Monocyte (primary cell): ENCODE measurements around a stretch of chr15.

- PRO-cap, 2 experiments, result peak in 2 of 2 experiments; most common plus-strand start chr15:44427243 (in 2); most common minus-strand start chr15:44427435 (in 2)
Measured at GRCh38 chr15:44426954-44427494, 405 bp upstream of the CTDSPL2 start.

DNA sequence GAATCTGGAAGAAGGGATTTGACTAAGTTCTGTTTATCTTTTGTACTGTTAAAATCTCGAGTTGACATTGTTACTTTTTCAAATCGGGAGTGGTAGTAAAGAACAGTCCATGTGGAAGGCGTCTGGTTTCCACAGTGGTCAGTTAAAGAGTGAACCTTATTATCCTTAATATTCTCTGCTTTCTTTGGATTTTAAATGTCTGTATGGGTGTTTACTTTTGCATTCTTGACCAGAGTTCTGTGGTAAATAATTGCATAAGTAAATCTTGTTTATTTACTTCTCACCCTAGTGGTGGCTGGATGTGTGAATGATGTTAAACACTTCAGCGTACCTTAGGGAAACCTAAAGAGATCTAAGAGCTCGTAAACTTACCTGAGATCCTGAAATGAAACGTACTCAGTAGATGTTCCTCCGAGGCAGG, 808 bp downstream of the CTDSPL2 start:
- PRO-cap, 2 experiments, result no peak in any of the 2 experiments

DNA sequence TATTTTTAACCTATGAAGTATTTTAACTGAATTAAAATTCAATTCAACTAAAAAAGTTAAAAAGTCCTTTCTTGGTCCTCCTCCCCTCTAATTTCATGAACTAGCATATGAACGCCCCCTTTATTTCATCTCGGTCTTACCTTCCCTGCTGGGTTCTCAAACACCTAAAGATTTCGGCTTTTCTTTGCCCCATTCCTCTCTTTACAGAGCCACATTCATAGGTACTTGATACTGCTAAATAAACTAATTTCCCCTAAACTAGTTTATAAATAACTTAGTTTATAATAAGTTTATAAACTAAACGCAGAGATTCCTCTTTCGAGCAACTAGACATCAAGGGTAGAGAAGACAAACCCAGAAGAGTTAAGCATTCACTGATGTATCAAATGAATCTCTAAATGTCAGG, 1.6 kb downstream of the SPG11 start:
- PRO-cap, 2 experiments, result no peak in any of the 2 experiments

DNA sequence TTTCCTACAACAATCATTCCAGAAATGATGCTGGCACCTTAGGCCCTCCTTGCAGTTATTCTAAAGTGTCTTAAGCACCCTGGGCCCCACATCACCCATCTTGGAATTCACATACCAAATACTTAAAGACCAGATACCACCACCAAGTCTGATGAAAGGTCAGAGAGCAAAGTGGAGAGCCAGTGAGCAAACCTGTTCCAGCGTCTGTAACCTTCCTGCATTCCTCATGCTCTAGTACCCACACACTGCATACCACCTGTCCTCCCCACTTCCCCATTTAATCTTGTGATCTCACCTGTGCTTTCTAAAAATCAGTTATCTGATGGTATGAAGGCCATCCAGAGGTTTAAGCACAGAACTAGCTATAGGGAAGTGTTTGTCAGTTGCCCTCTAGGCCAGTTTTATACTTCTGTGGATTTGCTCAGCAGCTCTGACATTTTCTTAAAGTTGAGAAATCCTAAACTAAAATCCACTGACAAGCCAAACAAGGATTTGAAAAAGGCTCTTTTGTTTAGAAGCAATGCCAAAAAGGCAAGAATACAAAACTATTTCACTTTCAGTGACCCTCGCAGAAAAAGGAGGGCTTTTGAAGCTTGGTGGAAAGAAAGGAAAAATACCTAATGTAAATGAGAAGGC, 7.2 kb upstream of the SPG11 start:
- PRO-cap, 2 experiments, result no peak in any of the 2 experiments

DNA sequence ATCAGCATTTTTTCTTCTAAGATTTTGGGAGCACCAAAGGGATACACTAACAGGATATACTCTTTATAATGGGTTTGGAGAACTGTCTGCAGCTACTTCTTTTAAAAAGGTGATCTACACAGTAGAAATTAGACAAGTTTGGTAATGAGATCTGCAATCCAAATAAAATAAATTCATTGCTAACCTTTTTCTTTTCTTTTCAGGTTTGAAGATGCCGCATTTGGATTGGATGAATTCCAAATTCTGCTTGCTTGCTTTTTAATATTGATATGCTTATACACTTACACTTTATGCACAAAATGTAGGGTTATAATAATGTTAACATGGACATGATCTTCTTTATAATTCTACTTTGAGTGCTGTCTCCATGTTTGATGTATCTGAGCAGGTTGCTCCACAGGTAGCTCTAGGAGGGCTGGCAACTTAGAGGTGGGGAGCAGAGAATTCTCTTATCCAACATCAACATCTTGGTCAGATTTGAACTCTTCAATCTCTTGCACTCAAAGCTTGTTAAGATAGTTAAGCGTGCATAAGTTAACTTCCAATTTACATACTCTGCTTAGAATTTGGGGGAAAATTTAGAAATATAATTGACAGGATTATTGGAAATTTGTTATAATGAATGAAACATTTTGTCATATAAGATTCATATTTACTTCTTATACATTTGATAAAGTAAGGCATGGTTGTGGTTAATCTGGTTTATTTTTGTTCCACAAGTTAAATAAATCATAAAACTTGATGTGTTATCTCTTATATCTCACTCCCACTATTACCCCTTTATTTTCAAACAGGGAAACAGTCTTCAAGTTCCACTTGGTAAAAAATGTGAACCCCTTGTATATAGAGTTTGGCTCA, 6.3 kb downstream of the B2M start:
- PRO-cap, 2 experiments, result no peak in any of the 2 experiments

DNA sequence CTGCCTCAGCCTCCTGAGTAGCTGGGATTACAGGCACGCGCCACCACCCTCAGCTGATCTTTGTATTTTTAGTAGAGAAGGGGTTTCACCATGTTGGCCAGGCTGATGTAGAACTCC, 8.0 kb upstream of the TRIM69 start:
- PRO-cap, 2 experiments, result no peak in any of the 2 experiments

DNA sequence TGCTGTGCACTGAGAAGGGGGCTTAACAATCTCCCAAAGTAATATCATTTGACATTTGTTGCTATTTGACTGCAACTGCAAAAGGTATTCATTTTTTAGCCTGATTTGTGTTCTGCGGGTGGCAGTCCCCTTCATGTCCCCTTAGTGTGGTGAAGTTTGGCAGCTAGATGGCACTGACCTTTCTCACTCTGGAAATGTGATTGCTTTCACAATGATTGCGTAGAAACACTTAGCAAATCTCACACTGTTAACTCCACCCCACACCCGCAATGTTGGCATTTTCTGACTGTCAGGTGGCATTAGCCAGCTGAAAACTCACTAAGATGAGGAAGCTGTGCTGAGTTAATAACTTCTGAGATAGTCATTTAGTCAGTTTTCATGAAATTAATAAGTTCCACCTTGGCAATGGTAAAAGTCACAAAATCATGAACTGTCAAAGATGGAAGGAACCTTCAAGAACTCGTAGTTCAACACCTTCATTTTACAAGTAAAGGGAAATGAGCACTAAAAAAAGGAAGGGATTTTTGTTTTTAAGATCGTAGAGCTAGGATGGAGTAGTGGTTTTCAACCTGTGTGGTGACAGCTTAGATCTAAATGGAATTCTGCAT, 77.0 kb downstream of the TRIM69 start:
- PRO-cap, 2 experiments, result no peak in any of the 2 experiments

GRCh38 chr15:45025429-45026081, 2.6 kb downstream of the SORD start:
- PRO-cap, 2 experiments, result no peak in any of the 2 experiments

DNA sequence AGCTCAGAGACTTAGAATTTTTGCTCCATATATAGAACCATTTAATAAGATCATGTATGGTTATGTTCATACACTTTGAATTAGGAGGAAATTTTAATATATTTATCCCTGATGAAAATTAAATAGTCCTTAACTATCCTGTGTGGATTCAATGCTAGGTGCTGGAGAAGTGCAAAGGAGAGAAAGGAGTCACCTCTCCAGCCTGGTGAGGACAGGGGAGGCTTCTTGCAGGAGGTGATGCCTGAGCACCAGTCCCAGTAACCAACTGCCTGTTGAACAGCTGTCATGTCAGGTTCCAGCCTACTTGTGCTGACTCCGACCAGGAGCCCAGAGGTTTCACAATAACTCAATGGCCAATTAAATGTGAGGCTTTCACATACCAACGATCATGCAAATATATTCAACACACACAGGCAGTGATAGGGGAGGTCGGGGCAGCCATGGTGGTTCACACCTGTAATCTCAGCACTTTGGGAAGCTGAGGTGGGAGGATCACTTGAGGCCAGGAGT, 7.7 kb downstream of the SORD start:
- PRO-cap, 2 experiments, result no peak in any of the 2 experiments

DNA sequence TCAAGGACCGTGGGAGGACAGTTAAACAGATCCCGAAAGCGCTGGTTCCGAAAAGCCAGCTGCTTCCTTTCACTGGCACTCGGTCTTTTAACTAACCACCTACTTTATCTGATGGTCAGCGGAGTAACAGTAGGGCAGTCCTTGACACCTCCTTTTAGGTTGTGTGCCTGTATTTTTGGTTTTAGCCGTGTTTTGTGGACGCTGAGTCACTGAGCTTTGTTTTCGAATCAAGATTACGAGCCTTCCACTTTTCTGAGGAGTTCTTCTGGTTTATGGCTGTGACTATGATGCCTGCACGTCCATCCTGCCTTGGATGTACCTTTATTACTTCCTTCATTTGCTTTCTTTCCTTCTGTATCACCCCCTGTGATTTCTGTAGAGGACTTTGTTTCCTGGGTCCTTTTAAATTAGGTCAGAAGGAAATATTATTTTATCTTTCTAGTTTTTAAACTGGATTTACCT, 31.5 kb downstream of the DUOX2 start:
- PRO-cap, 2 experiments, result no peak in any of the 2 experiments

DNA sequence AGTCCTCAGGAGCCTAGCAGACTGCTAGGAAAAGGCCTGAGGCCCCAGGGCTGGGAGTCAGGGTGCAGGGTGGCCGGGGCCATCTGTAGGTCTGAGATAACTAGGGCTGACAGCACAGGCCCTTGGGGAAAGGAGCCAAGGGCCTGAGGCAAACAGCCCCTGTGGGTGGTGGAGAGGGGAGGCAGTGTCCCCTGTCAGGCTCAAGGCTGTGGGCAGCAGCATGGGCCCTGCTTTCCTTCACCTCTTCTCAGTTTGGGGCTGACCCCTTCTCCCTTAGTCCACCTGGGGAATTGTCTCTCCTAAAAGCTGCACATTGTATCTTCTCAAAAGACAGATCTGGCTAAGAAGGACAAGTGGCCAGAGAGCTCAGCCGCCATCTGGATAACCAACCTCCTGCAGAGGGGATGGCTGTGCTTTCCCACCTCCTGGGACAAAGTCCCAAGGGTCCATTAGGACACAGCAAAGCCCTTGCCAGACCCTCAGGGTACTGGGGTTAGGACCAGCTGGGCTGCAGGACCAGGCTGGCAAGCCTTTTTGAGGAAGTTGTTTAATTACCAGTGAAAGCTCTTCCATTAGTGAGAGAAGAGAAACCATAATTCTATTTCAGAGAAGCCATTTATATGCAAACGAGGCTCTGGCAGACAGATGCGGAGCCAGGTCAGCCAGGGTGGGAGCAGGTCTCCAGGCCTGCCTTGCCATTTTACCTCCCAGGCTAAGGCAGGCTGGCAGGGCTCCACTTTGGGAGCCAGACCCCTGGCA, 18.2 kb downstream of the SHF start:
- PRO-cap, 2 experiments, result no peak in any of the 2 experiments

DNA sequence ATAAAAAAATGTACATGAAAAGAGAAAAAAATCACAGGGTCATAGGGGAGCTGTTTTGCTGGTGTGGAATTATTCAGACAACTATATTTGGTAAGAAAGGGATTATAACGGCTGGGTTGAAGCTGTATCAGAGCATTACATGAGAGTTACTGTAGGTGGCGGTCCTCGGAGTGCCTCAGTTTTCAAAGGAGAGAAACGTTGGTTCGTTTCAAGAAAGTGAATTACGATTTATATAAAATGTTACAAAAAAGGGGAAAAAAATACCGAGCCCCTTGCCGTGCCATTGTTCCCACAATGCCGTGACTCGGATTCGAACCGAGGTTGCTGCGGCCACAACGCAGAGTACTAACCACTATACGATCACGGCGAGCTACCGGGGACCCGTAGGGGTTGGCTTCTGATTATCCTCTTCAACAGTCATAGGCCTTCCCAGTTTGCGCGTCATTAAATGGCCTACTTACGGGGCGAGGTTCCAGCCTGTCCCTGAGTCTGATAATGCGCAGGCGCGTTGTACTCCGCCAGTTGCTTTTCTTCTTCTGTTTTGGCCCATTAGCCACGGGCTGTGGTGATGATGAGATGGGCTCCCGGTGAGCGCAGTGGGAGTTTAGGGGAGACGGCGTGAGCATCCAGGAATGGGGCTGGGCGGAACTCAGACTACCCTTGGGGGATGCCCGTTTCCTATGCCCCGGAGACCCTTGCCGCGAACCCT, 10.7 kb upstream of the SHF start:
- PRO-cap, 2 experiments, result peak in 2 of 2 experiments; most common plus-strand start position 549 of the sequence (in 2); most common minus-strand start position 383 of the sequence (in 2)

DNA sequence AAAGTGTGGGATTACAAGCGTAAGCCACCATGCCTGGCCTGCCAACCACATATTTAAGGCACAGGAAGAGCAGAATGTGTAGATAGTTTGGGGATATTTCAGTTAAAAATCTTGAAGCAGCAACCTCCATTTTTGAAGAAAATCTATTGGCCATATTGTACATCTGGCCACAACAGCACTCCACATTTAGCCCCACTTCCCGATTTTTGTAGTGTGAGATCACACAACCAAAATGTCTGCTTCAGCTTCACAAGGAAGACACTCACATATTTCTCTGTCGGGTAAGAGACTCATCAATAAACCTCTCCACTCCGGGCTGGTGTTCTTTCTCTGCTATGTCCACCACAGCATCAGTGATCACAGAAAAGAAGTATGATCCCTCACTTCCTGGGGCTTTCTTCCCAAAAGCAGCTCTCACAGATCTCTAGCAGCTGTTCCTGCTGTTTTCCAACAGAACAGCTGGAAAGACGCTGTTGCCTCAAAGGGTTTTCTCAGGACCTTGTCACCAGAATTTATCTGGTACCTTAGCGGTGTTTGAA, 46.5 kb downstream of the GATM start:
- PRO-cap, 2 experiments, result no peak in any of the 2 experiments

GRCh38 chr15:45377014-45377960, 1.1 kb downstream of the GATM start:
- PRO-cap, 2 experiments, result no peak in any of the 2 experiments

- PRO-cap, 2 experiments, result no peak in any of the 2 experiments
Measured at GRCh38 chr15:45415373-45416077, 13.4 kb downstream of the SPATA5L1 start.

- PRO-cap, 2 experiments, result no peak in any of the 2 experiments
Measured at GRCh38 chr15:45449309-45449574, 18.8 kb downstream of the C15orf48 start.

- PRO-cap, 2 experiments, result no peak in any of the 2 experiments
Measured at GRCh38 chr15:45539578-45540079, 17.1 kb upstream of the SLC30A4 start.

GRCh38 chr15:45583922-45584178, 3.3 kb upstream of the BLOC1S6 start:
- PRO-cap, 2 experiments, result peak in 2 of 2 experiments; most common plus-strand start chr15:45584064 (in 1)

GRCh38 chr15:45642232-45642546, 7.4 kb downstream of the SQOR start:
- PRO-cap, 2 experiments, result no peak in any of the 2 experiments

- PRO-cap, 2 experiments, result no peak in any of the 2 experiments
Measured at GRCh38 chr15:45644713-45645191, 9.9 kb downstream of the SQOR start.